CMK (cell line): ENCODE measurements around a stretch of chr4.

DNA sequence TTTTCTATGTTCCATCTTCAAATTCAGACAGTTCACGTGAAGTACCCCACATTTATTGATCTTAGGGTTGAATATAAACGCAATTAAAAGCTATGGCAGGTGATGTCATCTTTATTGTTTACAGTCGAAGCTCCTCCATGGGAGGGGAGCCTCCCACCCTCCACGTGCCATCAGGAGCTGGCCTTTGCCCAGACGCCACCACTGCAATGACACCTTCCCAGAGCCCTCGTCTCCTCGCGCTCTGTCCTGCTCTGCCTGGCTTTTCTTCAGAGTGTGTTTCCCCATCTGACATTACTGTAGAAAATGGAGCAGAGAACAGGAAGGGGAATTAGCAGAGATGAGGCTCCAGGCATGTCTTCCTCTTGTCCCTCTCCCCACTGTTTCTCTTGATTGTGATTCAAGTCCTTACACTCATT, 18.8 kb upstream of the CYP4V2 start:
- RRBS = no CpG with 5 or more reads among the region's 8 CpGs

DNA sequence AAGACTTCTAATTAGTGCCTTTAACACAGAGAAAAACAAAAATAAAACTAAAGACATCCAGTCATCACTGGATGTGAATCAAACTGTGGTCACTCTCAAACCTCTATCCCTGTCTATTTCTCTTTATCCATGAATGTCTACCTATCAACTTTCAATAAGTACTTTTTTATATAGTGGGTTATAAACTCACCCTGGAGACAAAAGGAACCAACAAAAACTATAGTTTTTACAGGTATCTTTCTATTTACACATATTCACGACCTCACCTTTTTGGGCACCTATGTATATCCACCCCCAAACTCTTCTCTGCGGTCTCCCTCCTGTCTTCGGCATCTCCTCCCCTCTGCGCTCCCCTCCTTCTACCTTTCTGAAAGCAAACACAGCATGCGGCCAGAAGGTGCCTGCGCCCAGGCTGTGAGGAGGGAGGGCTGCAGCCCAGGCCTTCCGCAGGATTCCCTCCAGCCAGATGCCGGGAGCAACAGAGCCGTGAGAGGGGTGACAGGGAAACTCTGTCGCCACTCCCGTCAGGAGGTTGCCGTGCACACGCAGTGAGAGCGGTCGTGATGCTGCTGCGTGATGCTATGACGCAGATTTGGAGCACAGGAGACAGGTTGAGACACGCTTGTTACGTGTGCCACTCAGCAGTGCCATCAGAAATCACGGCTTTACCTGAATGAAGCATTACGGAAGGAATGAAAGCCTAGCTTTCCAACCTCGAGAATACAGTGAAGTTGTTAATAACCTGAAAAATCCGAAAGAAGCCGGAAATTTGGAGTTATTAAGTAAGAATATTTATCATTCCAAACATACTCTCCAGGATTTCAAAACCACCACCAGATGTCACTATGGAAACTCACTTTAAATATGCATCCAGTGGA, 54.6 kb downstream of the FAT1 start:
- RRBS = no CpG with 5 or more reads among the region's 24 CpGs

DNA sequence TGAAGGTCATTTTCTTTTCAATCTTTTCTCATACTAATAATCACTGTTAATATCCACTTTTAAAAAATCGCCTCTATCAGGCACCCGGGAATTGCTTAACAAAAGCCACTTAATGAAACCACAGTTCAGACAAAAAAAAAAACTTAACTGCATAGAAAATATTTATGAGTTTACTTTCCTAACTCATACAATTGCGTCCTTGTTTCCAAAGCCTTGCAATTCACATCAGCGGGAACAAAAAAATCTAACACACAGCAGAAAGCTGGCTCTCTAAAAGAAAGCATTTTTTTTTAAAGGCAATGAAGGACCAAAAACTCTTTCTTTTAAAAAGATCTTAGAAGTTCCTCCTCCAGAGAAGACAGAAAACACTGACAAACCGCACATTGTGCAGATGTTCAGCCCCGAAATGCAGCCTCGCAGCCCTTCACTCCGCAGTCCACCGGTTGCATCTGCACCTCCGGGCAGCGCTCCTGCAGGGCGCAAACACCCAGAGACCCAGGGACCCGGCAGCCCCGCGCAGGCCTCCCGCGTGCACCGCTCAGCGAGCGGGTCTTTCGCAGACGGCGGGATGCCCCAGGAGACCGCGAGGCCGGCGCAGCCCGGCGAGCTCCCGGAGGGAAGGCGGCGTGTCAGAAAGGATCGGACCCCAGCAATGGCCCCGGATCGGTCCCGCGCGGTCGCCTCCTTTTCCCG, 746 bp downstream of the FAT1 start:
- RRBS = 93% methylated on average over 20 of the region's 40 CpGs

GRCh38 chr4:186725443-186725788, 1.8 kb upstream of the FAT1 start:
- RRBS = no CpG with 5 or more reads among the region's 12 CpGs

GRCh38 chr4:186728643-186729263, 5.1 kb upstream of the FAT1 start:
- RRBS = no CpG with 5 or more reads among the region's 4 CpGs

- RRBS = no CpG with 5 or more reads among the region's 9 CpGs
These were observed 121.6 kb upstream of the FAT1 start for GRCh38 chr4:186845076-186845920.

GRCh38 chr4:186936402-186937394, 213.0 kb upstream of the FAT1 start:
- RRBS = no CpG with 5 or more reads among the region's 10 CpGs

- RRBS = no CpG with 5 or more reads among the region's 37 CpGs
These were observed 382.0 kb upstream of the ZFP42 start for GRCh38 chr4:187613504-187614014.

GRCh38 chr4:188159388-188160263, 20.4 kb downstream of the TRIML1 start:
- RRBS = no CpG with 5 or more reads among the region's 46 CpGs

- RRBS = no CpG with 5 or more reads among the region's 5 CpGs
These were observed 40.3 kb downstream of the TRIML1 start for GRCh38 chr4:188179521-188179982.

DNA sequence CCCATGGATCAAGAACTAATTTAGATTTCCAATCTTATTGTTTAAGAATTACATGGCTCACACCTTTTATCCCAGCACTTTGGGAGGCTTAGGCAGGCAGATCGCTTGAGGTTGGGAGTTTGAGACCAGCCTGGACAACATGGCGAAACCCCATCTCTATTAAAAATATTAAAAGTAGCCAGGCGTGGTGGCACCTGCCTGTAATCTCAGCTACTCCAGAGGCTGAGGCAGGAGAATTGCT, 865.2 kb downstream of the TRIML1 start:
- RRBS = no CpG with 5 or more reads among the region's 3 CpGs